ENCODE measurements around a stretch of chr19.

GRCh38 chr19:58518623-58519449 is 774 bp downstream of the ZBTB45 start:
- PRO-cap, result no peak

GRCh38 chr19:58572419-58572899 is 676 bp downstream of the MZF1 start:
- PRO-cap, result no peak